ENCODE measurements around the genes MSMP, CCIN and RNF38.

DNA sequence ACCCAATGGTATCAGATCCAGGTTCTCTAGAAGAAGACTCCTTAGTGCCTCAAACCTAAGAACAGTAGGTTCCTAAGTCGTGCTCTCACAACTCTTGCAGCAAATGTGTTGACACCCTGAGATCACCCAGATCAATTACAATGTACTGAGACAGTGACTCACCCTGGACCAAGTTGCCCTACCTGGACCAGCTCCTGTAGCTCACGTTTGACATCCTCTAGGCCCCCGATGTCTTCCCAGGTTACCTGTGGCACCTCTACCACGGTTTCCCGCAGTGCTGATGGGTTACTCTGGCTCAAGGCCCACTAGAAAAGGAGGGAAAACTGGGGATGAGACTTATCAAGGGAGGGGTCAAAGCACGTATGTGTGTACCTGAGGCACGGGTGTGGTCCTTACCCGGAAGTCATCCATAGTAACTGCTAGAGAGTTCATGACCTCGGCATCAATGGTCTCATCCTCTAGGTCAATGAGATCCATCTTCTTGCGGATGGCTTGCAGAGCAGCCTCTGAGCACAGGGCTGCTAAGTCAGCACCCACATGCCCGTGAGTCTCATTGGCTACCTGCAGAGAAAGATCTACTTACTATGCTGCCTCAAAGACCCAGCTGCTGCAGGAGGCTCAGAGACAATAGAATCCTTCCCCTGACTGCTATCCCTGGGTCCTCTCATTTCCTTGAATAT is 11.7 kb downstream of the VCP start:
- CAGE, long polyA plus RNA = no peak
- RRBS = no CpG with 5 or more reads among the region's 11 CpGs

- CAGE, long polyA plus RNA = no peak
- RRBS = 9% methylated on average over 4 of the region's 12 CpGs
Measured at GRCh38 chr9:35114775-35115600, 674 bp downstream of the ATOSB start.

DNA sequence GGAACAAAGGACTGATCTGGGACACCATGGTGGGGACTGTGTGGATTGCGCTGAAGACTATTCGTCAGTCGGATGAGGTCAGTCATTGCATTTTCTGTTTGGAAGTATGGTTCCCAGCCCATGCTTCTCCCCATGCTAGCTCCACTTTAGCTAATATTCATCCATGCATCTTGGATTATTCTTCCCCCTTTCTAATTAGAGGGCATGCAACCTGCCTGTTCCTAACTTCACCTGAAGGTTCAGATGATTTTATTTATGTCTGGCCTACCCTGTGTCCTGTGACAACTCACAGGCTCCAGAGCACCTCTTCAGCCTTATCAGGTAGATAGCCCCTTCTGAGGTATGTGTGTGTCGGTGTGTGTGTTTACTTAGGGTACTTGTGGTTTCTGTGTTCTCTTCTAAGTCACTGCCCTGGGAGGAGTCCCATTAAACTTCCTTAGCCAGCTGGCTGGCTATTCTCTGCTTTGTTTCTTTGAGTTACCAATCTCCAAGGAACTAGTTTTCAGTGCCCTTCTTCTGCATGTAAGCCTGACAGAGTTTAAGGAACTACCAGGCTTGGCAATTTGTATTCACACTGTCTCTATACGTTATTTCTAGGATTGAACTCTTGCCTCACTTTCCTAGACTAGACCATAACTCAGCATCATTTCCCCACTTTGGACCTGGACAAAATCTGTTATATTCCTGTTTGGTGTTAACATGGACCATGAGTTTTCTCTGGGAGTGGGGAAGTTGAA is 74.9 kb downstream of the UNC13B start:
- CAGE, long polyA plus RNA = no peak
- RRBS = no CpG with 5 or more reads among the region's 5 CpGs

DNA sequence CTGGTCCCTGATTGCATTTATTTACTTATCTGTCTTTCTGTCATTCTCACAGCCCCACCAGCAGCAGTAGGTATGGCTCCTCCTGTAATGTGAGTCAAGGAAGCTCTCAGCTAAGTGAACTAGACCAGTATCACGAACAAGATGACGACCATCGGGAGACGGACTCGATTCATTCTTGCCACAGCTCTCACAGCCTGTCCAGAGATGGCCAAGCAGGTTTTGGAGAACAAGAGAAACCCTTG is 148.5 kb downstream of the UNC13B start:
- CAGE, long polyA plus RNA = no peak
- RRBS = no CpG with 5 or more reads among the region's 5 CpGs

- CAGE, long polyA plus RNA = no peak
- RRBS = no CpG with 5 or more reads among the region's 8 CpGs
Measured at GRCh38 chr9:35361562-35362366, 128.1 kb upstream of the RUSC2 start.

GRCh38 chr9:35517037-35517632 is 27.2 kb downstream of the RUSC2 start:
- CAGE, long polyA plus RNA = no peak
- RRBS = no CpG with 5 or more reads among the region's 3 CpGs

- CAGE, long polyA plus RNA = no peak
- RRBS = no CpG with 5 or more reads among the region's 14 CpGs
Measured at GRCh38 chr9:35607731-35608680, 2.9 kb downstream of the TESK1 start.

- CAGE, long polyA plus RNA = no peak
- RRBS = 17% methylated on average over 18 of the region's 55 CpGs
Measured at GRCh38 chr9:35675745-35676550, 2.2 kb downstream of the CA9 start.

DNA sequence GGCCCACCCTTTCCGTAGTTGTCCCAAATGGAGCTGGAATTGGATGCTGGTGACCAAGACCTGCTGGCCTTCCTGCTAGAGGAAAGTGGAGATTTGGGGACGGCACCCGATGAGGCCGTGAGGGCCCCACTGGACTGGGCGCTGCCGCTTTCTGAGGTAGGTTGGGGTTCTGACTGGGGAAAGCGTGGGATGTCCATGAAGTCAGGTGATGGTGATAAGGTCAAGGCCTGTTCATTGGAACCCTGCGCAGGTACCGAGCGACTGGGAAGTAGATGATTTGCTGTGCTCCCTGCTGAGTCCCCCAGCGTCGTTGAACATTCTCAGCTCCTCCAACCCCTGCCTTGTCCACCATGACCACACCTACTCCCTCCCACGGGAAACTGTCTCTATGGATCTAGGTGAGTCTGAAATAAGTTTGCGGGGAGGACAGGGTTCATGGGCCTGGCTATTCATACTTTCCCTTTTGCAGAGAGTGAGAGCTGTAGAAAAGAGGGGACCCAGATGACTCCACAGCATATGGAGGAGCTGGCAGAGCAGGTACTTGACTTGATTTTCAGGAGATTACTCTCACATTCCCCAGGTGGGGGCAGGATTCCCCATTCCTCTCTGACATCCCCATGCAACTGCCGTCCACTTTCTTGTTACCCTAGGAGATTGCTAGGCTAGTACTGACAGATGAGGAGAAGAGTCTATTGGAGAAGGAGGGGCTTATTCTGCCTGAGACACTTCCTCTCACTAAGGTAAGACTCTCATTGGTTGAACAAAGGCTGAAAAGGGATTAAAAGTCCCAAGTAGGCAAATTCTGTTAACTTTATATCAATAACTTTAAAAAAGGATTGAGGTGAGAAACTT is 506 bp downstream of the CREB3 start:
- CAGE, long polyA plus RNA = no peak
- RRBS = no CpG with 5 or more reads among the region's 15 CpGs

- CAGE, long polyA plus RNA = no peak
- RRBS = no CpG with 5 or more reads among the region's 8 CpGs
Measured at GRCh38 chr9:35753360-35754113, 539 bp downstream of the MSMP start.

- CAGE, long polyA plus RNA = no peak
- RRBS = no CpG with 5 or more reads among the region's 6 CpGs
Measured at GRCh38 chr9:35754114-35754720, at the start of gene MSMP. Gene MSMP (minus strand): TSS chr9:35754276.

- CAGE, long polyA plus RNA = no peak
- RRBS = no CpG with 5 or more reads among the region's 12 CpGs
Measured at GRCh38 chr9:35799527-35800367, 8.4 kb downstream of the NPR2 start.

- CAGE, long polyA plus RNA = no peak
- RRBS = no CpG with 5 or more reads among the region's 8 CpGs
Measured at GRCh38 chr9:35908463-35909066, 725 bp upstream of the SPAAR start.

GRCh38 chr9:35911501-35912205 is 2.4 kb downstream of the SPAAR start:
- CAGE, long polyA plus RNA = no peak
- RRBS = no CpG with 5 or more reads among the region's 12 CpGs

- CAGE, long polyA plus RNA = no peak
- RRBS = no CpG with 5 or more reads among the region's 8 CpGs
Measured at GRCh38 chr9:35929148-35929626, 19.9 kb downstream of the SPAAR start.

GRCh38 chr9:35951705-35952227 is 6.2 kb downstream of the OR2S2 start:
- CAGE, long polyA plus RNA = no peak
- RRBS = no CpG with 5 or more reads among the region's 8 CpGs

- CAGE, long polyA plus RNA = no peak
- RRBS = 28% methylated on average over 12 of the region's 48 CpGs
Measured at GRCh38 chr9:36136921-36138020, 738 bp downstream of the GLIPR2 start.

DNA sequence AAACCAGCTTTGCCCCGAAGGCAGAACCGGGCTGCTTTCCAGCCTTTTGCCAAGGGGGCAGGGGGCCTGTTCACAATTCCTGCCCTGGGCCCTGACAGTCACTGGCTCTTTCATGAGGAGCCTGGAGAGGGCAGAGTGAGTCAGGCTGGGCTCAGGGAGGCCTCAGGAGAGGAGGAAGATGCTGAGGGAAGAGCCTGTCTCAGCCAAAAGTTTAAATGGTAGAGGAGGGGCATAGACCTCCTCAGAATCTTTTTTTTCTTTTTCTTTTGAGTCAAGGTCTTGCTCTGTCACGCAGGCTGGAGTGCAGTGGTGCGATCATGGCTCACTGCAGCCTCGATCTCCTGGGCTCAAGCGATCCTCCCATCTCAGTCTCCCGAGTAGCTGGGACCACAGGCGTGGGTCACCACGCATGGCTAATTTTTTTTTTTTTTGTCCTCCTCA is 4.9 kb downstream of the GLIPR2 start:
- CAGE, long polyA plus RNA = no peak
- RRBS = no CpG with 5 or more reads among the region's 9 CpGs

- CAGE, long polyA plus RNA = no peak
- RRBS = no CpG with 5 or more reads among the region's 5 CpGs
Measured at GRCh38 chr9:36169120-36169532, at the start of gene CCIN. Gene CCIN (plus strand): TSS chr9:36169388.

DNA sequence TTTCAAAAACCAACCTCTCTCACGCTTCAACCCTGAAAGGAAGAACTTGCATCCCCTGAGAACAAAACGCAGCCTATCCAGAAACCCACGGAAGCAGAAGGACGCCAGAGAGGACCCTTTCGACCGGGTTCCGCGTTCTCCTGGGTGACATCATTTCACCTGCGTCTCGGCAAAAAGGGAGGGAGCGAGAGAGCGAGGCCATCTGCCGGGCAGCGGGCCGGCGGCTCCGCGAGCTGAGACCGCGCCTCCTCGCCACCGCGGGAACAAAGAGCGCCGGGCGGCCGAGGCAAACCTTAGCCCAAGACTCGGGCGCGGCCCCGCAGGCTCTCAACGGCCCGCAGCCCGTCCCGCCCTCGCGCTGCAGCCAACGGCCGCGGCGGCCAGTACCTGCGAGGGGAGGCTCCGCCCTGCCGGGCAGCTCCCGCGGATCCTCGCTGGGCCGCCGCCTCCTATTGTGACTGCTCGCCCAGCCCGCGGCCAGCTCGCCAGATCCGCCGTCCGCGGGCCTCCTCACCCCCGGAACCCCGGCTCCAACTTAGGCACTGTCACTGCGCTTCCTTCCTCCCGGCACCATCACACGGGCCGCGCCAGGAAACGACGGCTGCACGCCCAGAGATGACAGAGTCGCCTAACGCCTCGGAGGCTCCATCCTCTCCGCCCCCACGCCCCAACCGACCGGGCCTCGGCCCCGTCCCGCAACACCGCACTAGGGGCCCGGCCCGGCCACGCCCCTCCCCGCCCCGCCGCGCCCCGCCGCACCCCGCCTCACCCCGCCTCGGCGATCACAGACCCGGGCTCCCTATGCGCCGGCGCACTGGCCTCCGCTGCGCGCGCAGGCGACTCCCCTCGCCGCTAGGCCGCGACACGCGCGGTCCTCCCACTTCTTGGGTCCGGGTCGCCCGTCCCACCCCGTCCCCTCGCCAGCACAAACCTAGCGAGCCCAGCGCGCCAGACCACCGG is at the start of gene RNF38:
Gene RNF38, minus strand, starts transcription at position 103 of the 960 bp plus-strand sequence.
- CAGE, long polyA plus RNA = no peak
- RRBS = 1% methylated on average over 78 of the region's 116 CpGs

Measured in osteoblast (primary cell).